Epithelial cell of prostate (primary cell): Measurements from ENCODE around the gene GFRAL.

GRCh38 chr6:52551901-52552774 is 24.7 kb downstream of the TRAM2 start:
- RRBS: no CpG with 5 or more reads among the region's 17 CpGs

- RRBS: no CpG with 5 or more reads among the region's 12 CpGs
These were observed 38.2 kb downstream of the GSTA2 start for GRCh38 chr6:52724890-52725747.

DNA sequence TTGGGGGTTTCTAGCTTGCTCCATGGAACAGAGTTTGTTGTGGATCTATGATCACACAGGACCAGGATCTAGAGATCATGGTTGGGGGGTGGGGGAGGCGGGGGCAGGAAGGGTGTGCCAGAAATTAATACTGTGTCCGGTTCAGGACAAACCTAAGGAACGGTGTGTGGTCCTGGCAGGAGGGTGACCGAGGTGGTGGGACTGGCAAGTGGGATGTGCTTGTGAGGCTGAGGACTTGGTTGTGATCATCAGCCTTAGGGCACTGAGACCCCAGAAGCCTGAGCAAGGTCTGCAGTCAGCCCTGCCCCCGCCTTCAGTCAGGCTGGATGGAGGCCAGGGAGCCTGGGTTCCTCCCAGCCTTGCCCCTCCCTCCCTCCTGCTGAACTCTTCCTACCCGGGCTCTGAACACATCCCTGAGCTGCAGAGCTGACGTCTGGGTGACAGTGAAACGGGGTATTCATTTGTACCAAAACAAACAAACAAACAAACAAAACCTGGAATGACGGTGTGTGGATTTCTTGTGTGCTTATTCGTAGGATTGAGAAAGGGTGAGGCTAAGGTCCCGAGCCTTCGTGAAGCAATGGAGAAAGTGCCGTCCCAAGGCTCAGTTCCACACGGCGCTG is 27.7 kb downstream of the GSTA3 start:
- RRBS: no CpG with 5 or more reads among the region's 15 CpGs

GRCh38 chr6:52985836-52986173 is 9.3 kb downstream of the GSTA4 start:
- RRBS: no CpG with 5 or more reads among the region's 9 CpGs

DNA sequence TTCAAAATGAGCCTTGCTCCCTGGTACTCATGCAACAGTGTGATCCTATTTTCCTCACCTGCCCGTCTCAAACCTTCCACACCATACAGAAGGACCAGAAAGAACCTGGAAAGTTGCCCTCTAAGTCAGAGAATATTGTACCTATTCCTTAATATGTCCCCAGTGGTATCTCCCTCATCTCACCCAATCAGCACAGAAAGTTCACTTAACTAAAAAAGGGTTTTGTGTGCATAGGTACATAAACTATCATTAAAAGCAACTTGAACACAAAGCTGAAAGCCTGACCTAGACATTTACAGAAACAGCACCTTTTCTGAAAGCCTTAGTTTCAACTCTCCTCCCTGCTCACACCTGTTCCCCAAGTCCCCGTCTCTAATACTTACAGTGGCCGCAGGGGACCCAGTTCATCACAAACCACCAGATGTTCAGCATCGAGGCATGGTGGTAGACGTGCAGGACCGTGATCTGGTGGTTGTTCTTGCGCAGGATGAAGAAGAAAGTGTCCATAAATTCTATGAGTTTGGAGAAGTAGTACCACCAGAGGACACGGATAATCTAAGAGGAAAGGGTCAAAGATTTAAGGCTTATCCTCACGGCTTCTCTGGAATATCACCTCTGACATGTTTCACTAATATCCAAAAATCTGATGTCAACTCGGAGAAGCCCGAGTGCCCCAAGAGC is 73.9 kb downstream of the ELOVL5 start:
- RRBS: no CpG with 5 or more reads among the region's 11 CpGs

- RRBS: no CpG with 5 or more reads among the region's 9 CpGs
These were observed 47.9 kb downstream of the ELOVL5 start for GRCh38 chr6:53300457-53301663.

DNA sequence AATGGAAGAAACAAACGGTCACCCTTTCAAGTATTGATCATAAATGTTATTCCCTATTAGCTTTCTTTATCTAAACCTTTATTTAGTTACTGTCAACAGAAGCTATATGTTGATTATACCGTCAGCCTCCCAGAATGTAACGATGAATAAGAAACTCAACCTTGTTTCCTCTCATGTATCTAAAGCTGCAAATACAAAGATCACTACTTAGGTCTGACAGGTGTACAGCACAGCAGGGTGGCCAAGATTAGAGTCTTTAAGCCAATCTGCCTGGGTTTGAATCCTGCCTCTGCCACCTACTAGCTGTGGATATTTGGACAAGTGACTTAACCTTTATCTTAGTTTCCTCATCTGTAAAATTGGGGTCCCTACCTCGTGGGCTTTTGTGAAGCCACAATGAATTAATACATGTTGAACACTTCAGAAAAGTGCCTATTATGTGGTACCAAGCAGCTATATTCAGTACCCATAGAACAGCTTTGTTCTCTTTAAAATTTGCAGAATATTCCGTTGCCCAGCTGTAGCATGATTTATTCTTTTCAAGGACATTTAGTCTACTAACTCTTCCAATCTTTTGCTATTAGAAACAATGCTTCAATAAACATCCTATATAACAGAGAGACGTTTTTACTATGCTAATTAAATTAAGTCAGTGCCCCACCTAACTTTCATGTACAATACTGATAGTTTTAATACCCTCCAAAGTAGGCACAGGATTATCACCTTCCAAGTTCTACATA is 7.4 kb downstream of the ELOVL5 start:
- RRBS: no CpG with 5 or more reads among the region's 6 CpGs

- RRBS: 3% methylated on average over 4 of the region's 30 CpGs
These were observed 10.0 kb upstream of the ELOVL5 start for GRCh38 chr6:53358721-53359267.

GRCh38 chr6:53516350-53516927 is 28.5 kb downstream of the GCLC start:
- RRBS: no CpG with 5 or more reads among the region's 1 CpG

GRCh38 chr6:53541890-53542286 is 3.0 kb downstream of the GCLC start:
- RRBS: no CpG with 5 or more reads among the region's 7 CpGs

- RRBS: no CpG with 5 or more reads among the region's 6 CpGs
These were observed 17.0 kb downstream of the LRRC1 start for GRCh38 chr6:53811762-53812295.

DNA sequence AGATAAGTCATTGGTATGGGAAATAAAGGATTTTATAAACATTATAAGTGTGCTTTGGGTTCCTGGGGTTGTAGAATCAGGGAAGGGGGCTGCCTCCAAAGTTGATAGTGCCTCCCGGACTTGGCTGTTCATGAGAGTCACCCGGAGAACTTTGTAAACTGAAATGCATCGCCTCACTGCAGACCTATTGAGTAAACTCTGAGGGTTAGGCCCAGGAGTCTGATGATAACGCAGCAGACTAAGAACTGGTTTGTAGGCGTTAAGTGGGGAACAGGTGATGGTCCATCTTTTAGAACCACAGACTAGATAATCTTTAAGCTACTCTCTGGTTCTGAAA is 30.6 kb downstream of the LRRC1 start:
- RRBS: no CpG with 5 or more reads among the region's 5 CpGs

DNA sequence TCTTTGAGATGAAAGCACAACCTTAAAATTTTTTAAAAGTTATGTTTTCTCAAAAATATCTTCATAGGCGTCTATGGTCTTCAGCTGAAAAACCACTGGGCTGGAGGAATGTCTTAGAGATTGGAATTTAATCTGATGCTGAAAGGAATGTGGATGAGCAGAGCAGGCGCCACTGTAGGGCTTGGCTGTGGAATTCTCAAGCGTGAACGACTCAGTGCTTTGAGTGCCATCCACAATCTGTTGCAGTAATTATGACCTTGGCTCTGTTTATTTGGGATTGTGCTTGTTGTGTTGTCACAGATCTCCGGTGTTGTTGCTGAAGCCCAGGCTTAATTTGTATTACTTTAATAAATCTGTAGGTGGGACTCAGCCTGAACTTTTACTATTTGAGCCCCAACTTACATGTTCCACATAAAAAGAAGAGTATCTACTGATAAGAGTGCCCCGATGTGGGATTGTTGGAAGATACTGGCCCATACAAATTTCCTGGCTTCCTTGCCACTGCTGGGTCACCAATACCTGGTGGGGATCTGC is 149.2 kb upstream of the MLIP start:
- RRBS: no CpG with 5 or more reads among the region's 6 CpGs

DNA sequence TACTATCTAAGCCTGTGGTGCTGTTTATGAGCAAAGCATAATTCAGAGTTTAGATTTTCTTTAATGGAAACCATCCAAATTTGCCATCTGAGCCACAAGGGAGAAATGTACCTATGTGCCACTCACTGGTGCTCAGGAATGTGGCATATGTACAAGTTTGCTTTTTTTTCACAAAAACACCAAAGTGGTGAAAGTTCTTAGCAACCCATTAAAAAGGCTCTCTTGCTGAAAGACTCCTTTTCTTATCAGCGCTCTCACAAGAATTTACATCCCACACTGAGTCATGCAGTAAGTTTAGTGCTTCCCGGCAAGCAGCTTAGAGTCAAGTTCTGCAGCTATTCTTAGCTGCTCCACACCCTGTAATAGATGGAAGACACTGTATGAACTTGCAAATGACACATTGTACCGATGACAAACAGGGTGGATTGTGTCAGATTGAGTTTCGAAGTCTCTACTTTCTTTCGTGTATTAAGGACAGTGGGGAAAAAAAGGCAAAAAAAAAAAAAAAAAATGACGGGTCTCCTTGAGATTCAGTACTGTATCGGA is 57.2 kb upstream of the MLIP start:
- RRBS: no CpG with 5 or more reads among the region's 7 CpGs

DNA sequence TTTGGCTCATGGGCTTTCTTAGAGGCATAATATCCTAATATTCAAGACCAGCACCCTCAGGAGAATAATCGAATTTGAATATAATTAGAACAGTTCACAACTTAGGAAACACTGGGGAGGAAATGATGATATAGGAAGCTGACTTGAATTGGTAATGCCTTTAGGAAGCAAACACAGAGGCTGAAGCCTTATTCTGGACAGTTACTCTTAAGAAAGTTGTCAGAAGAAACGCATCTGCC is at the start of gene GFRAL:
GFRAL (plus strand) TSS at position 189 of the 239 bp plus-strand sequence.
- RRBS: no CpG with 5 or more reads among the region's 2 CpGs

- RRBS: no CpG with 5 or more reads among the region's 18 CpGs
These were observed 661 bp downstream of the COL21A1 start for GRCh38 chr6:56246600-56247238.

GRCh38 chr6:56369975-56370503 is 122.7 kb upstream of the COL21A1 start:
- RRBS: no CpG with 5 or more reads among the region's 12 CpGs

- RRBS: no CpG with 5 or more reads among the region's 3 CpGs
These were observed 123.4 kb upstream of the COL21A1 start for GRCh38 chr6:56370504-56371472.

- RRBS: no CpG with 5 or more reads among the region's 2 CpGs
These were observed 267.1 kb upstream of the COL21A1 start for GRCh38 chr6:56514451-56514861.

- RRBS: under 1% methylated on average over 24 of the region's 45 CpGs
These were observed 295.1 kb upstream of the COL21A1 start for GRCh38 chr6:56542281-56543133.